ENCODE results near the genes OTUD4 and SMAD1.

DNA sequence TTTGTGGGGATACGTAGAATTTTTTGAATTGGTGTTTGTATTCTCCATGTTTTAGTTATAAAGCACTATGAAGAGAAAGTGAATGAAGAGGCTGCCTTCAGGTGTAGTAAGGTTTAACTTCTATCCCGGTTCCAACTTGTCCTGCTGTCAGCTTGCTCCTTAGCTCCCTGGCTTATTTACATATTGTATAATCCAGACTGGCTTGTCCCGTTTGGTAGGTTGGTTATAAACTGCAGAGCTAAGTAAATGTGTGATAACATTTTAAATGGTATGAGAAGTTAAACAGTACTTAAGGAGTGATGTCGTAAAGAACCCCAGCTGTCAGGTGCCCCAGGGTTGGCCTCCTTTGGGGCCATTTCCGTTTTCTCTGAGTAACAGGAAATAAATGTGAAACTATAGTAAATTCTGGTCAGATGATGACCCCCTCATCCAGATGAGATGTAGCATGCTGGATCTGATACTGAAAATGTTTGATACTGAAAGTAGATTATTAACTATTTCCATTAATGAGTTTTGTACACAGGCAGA lies 22.2 kb downstream of the GAB1 start:
- PRO-cap = no peak
- RAMPAGE, long total RNA = no peak

- PRO-cap = no peak
- RAMPAGE, long total RNA = no peak
Measured at GRCh38 chr4:143362280-143362909, 25.7 kb downstream of the GAB1 start.

DNA sequence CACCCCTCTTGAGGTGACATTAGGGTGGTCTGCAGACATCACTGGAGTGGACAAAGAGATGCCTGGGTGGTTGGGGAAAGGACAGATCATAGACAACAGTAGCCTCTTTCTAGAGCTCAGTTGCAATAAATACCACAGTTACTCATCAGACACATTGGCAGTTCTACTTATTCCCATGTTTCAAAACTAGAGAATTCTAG lies 44.1 kb downstream of the SMARCA5 start:
- PRO-cap = no peak
- RAMPAGE, long total RNA = no peak

- PRO-cap = bidirectional peak, plus-strand start at chr4:143559130, minus-strand start at chr4:143559062; bidirectional peak, plus-strand start at chr4:143559457, minus-strand start at chr4:143559445
- RAMPAGE, long total RNA = no peak
Measured at GRCh38 chr4:143558970-143559783, 45.7 kb downstream of the SMARCA5 start.

- PRO-cap = no peak
- RAMPAGE, long total RNA = no peak
Measured at GRCh38 chr4:143828936-143829554, 76.3 kb downstream of the GYPE start.

DNA sequence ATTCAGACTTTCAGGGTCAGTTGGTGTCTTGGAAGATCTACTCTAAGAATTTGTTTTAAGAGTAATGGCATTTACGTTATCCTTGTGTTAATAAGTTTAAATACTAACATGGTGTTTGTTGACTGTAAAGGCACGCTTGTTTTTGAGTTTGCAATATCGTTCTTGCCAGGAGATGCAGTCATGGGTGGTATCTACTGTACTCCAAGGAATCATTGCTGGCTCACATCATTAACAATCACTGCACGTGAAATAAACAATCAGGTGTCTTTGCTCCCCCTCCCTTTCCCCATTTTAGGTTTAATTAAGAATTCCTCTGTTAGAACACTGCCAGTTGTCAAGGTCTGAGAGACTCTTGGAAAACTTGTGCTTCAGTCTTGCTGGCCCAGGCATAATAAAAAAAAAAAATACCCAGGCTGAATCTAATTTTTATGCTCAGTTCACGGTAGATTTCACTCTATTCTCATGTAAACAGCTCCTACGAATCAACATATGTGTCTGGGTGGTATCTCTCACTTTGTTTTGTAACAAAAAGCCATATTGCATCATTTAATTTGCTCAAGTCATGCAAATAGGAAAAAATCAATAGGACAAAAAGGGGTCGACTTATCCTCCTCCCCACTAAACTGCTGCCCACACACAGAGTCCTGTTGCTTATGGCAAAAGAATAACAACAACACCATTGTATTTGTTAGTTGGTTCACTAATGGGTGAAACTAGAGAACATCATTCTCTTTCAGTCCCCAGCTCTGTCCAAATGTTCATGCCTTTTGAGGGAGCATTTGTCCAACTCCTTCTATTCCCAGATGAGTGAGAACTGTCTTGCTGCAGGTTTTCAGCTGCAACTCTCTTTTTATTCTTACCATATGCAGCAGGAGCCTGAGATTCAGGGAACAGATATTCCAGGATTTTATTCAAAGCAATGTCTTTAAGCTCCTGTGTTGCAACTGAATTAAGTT lies 1.9 kb downstream of the HHIP start:
- PRO-cap = bidirectional peak, plus-strand start at position 726 of the sequence, minus-strand start at position 393 of the sequence
- RAMPAGE, long total RNA = no peak

DNA sequence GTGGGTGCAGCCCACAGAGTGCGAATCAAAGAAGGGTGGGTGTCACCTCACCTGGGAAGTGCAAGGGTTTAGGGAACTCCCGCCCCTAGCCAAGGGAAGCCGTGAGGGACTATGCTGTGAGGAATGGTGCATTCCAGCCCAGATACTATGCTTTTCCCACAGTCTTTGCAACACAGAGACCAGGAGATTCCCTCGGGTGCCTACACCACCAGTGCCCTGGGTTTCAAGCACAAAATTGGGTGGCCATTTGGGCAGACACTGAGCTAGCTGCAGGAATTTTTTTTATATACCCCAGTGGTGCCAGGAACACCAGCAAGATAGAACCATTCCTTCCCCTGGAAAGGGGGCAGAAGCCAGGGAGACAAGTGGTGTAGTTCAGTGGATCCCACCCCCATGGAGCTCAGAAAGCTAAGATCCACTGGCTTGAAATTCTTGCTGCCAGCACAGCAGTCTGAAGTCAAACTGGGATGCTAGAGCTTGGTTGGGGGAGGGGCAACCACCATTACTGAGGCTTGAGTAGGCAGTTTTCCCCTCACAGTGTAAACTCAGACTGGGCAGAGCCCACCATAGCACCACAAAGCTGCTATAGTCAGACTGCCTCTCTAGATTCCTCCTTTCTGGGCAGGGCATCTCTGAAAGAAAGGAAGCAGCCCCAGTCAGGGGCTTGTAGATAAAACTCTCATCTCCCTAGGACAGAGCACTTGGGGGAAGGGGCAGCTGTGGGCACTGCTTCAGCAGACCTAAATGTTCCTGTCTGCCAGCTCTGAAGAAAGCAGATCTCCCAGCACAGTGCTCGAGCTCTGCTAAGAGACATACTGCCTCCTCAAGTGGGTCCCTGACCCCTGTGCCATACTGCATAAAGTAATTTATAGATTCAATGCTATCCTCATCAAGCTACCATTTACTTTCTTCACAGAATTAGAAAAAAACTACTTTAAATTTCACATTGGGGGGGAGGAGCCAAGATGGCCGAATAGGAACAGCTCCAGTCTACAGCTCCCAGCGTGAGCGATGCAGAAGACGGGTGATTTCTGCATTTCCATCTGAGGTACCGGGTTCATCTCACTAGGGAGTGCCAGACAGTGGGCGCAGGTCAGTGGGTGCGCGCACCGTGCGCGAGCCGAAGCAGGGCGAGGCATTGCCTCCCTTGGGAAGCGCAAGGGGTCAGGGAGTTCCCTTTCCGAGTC lies 163.1 kb downstream of the HHIP start:
- PRO-cap = bidirectional peak, plus-strand start at position 542 of the sequence, minus-strand start at position 411 of the sequence; bidirectional peak, plus-strand start at position 944 of the sequence, minus-strand start at position 617 of the sequence
- RAMPAGE, long total RNA = no peak

DNA sequence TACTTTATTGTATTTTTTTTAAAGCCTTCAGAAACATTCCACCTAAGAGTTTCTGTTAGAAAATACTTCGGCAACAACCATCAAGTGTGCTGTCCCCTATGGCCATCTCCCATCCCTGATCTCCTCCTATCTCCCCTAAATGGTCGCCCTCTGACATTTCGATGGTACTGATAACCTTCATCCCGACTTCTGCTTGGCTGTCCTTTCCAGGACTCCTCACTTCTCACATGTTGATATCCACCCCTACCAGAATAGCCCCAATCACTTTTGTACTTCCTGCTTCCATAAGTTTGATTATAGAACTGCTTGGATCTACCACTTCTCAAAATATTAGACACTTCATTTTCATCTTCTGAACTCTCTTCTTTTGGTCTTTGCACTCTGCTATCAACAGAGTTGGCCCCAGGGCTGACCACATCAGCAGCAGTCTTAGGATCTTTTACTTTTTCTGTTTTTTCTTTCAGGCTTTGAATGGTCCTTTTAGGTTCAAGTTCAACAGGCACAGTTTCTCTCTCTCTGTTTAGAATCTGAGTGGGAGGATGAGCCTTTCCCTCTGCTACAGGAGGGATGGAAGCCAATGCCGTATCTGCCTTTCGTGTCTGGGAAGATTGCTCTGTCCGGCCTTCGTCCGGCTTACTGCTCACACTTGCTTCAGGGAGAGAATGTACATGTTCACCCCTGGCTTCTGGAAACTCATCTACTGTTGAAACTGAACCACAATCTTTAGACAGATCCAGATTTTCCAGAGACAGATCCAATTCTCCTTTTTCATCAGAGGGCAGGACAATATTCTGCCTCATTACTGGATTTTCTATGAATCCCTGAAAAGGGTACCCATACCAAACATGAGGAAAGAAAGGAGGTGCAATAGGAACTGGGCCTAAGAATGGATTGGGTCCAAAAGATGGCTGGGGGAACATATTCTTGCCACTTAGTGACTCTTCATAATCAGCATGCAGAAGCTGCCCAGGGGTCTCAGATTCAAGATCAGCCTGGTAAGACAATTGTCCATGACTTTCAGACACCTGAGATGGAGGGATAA lies 39.6 kb downstream of the ABCE1 start:
- PRO-cap = no peak
- RAMPAGE, long total RNA = no peak

DNA sequence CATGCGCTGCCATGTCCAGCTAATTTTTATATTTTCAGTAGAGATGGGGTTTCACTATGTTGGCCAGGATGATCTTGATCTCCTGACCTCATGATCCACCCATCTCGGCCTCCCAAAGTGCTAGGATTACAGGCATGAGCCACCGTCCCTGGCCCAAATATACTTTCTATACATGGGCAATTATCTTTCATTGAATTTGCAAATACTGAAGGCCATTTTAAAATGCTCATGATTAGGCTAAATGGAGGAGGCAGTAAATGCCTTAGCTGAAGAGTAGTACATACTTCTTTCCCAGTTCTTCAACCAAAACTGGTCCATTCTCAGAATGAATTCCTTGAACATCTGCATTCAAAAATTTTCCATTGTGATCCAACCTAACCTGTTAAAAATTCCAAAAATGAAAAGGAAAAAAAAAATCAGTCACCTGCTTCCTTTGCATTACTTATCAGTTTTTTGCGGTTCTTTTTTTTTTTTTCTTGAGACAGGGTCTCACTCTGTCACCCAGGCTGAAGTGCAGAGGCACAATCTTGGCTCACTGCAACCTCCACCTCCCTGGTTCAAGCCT lies 28.1 kb downstream of the OTUD4 start:
- PRO-cap = no peak
- RAMPAGE, long total RNA = no peak

DNA sequence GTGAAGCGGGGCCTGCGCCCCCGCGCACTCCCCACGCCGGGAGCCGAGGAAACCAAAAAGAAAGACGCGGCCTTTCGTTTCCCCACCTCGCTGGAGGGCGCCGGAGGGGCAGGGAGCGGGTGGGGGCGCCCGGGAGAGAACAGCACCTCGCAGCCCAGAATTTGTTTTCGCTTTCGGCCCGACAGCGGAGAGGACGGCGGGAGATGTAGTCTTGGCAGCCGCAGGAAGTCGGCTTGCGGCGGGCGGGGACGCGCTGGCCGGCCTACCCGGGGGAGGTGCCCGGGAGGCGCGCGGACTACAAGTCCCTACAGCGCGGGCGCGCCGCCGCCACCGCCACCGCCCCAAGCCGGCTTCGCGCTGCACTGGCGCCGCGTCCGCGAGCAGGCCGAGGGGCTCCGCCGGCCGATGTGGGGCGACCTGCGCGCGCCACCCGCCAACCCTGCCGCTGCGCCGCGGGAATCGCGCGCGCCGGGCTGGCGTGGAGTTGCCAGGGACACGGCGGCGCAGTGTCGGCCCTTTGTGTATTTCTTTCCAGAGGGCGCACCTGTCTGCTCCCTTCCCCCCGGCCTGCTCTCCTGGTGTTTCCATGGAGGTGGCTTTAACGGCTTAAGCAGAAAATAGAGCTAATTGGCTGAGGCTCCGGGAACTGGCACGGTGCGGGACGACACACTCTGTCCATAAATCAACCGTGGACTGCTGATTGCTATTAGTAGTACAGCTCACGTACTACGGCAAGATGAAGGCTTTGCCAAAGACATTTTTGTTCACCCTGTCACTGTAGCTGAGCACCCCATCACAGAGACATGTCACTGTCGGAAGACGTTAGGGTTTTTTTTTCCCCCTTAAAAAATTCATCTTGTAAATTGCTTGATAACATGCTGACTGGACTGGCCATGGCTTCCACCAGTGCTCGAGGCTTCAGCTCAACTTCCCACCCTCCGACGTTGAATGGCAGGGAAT lies at the start of gene OTUD4:
Gene OTUD4 (minus strand): TSS at position 198 of the 960 bp plus-strand sequence.
- PRO-cap = bidirectional peak, plus-strand start outside the sequence, minus-strand start at position 235 of the sequence; bidirectional peak, plus-strand start at position 352 of the sequence, minus-strand start at position 409 of the sequence; bidirectional peak, plus-strand start at position 553 of the sequence, minus-strand start at position 584 of the sequence; unidirectional peak, minus-strand start at position 594 of the sequence; bidirectional peak, plus-strand start at position 626 of the sequence, minus-strand start at position 600 of the sequence
- RAMPAGE, long total RNA = no peak

DNA sequence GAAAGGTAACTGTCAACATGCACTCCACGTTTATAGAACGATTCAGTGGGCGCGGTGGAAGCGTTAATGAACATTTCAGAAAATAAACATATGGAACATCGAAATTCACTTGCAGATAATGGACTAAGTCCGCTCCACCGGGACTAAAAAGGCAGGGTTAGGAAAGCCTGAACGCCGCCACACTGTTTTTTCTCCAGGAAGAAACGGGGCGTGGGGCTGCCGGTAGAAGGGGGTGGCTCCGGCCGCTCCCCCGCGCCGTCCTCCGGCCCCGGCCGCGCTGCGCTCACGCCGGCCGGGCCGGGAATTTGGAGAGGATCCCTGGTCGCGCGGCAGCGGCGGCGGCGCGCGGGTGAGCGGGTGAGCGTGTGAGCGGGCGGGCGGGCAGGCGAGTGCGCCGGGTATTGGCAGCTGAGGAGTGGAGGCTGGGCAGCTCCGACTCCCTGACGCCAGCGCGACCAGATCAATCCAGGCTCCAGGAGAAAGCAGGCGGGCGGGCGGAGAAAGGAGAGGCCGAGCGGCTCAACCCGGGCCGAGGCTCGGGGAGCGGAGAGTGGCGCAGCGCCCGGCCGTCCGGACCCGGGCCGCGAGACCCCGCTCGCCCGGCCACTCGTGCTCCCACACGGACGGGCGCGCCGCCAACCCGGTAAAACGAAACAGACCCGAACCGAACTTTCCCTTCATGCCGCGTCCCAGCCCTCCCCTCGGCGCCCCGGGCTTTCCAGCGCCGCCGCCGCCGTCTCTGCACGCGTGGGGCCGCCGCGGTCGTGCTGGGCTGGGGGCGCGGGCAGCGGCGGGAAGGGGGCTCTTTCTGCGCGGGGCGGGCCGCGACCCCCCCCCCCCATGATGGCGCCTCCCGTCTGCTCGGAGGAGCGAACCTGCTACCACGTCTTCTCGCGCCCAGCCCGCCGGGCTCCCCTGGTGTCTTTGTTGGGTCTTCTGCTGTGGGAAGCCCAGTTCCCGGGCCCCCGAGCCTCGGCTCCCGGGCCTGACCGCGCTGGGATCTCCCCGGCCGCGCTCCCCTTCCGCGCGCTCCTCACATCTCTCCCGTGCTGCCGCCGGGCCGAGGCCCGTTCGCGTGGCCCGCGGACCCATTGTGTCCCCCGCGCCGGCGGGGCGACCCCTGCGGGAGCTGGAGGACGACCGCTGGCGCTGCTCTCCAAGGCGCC lies at the start of gene SMAD1:
Gene SMAD1 (plus strand): TSS at position 458 of the 1,166 bp plus-strand sequence.
- PRO-cap = bidirectional peak, plus-strand start at position 458 of the sequence, minus-strand start at position 307 of the sequence; bidirectional peak, plus-strand start at position 1,091 of the sequence, minus-strand start at position 1,122 of the sequence
- RAMPAGE, long total RNA = no peak

DNA sequence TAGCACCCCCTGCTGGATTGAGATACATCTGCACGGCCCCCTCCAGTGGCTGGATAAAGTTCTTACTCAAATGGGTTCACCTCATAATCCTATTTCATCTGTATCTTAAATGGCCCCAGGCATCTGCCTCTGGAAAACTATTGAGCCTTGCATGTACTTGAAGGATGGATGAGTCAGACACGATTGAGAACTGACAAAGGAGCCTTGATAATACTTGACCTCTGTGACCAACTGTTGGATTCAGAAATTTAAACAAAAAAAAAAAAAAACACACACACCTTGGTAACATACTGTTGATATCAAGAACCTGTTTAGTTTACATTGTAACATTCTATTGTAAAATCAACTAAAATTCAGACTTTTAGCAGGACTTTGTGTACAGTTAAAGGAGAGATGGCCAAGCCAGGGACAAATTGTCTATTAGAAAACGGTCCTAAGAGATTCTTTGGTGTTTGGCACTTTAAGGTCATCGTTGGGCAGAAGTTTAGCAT lies 61.3 kb upstream of the MMAA start:
- PRO-cap = no peak
- RAMPAGE, long total RNA = no peak

DNA sequence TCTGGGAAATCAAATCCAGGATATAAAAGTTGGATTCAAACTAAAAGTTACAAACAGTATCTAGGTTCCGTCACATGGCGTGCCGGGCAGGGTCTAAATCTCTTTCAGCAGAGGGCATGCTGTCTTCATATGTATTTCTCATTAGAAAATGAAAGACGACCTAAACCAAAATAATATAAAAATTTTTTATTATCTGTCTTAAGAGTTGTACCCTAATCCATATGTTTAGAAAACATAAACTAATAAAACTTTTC lies 579 bp downstream of the MMAA start:
- PRO-cap = bidirectional peak, plus-strand start at position 52 of the sequence, minus-strand start outside the sequence
- RAMPAGE, long total RNA = no peak

DNA sequence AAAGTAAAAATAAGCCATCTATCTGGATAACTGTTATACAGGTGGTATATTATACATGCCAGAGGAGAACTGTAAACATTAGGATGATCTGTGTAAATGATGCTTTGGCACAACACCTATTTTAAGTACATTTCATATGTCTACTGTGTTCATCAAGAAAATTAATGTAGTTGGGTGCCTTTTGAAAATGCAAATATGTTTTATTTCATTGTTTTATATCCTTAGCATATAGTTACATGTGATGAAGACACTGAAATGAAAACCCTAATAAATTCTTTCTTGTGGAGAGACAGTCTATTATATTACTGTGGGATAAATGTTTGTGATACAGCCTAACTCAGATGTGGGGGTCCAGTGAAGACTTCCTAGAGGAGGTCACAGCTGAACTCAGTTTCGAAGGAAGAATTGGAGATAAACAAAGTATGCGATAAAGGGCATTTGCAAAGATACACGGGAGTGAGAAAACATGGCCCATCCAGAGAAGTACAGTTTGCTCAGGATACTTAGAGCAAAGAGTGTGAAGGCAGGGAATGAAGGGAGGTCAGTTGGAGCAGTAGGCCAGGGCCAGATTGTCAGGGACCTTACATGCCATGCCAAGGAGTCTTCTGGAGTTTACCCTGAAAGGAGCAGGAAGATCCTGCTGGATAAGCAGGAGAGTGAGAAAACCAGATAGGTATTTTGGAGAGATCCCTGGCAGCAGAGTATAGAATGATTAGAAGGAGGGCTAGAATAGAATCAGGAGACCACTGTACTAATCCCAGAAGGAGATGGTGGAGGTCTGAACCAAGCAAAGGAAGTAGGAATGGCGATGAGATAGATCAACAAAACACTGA lies 27.4 kb downstream of the MMAA start:
- PRO-cap = no peak
- RAMPAGE, long total RNA = no peak

GRCh38 chr4:145782553-145783100 lies 102.7 kb downstream of the C4orf51 start:
- PRO-cap = no peak
- RAMPAGE, long total RNA = no peak

DNA sequence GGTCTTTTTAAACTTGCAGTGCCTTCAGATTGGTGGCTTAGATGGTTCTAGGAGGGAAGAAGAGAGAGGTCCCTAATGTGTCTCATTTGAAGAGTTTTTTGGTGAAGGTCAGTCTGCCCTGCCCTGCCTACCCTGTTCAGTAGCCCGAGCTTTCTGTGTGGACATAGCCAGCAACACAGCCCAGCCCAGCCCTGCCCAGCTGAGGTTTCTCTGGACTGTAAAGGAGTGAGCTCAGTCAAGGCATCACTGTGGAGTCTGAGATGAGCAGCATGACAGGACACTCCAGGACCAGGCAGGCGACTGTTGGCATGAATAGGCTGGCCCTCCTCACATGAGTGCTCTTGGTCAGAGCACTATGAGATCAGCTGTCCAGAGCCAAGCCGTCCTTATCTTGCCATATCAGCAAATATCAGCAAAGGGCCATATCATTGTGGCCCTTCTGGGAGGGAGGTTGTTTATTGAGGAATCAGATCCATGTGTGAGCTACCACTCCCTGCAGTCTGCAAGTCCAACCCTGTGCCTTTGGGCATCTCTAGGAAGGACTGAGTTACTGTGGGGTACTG lies 30.9 kb downstream of the REELD1 start:
- PRO-cap = no peak
- RAMPAGE, long total RNA = no peak

- PRO-cap = no peak
- RAMPAGE, long total RNA = no peak
Measured at GRCh38 chr4:147539577-147539972, 58.7 kb downstream of the EDNRA start.

DNA sequence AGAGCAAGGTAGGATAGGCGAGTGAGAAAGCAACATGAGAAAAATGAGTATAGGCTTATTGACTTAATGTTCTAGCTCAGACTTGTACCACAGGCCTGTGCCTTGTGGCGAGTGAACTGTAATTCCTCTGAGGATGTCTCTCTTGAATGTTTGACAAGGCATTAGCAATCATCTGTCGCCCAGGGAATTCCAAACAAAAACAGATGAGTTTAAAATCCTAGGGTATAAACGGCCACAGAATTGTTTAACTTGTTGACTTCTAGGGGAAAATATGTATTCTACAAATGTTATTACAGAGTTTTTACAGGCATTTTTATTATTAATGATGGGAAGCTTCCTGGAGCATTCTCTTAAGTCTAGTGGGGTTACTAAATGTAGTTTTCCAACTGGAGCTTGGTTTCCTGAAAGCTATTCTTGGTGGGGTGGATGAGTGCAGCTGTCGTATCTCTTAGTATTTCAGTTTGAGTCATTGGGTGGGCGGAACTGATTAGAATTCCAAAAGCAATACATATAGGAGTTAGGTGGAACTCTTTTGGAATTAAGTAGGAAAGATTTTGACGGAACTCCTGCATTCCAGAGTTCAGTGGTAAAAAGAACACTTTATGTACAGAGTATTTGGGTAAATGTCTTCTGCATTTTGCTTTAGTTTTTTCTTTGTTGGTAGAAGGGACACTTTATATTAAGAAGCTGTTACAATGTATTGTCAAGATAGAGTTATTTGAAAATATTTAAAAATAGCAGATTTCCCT lies 40.7 kb downstream of the ARHGAP10 start:
- PRO-cap = no peak
- RAMPAGE, long total RNA = no peak

- PRO-cap = no peak
- RAMPAGE, long total RNA = no peak
Measured at GRCh38 chr4:147857385-147858166, 125.7 kb downstream of the ARHGAP10 start.

- PRO-cap = no peak
- RAMPAGE, long total RNA = no peak
Measured at GRCh38 chr4:147927388-147927898, 195.6 kb downstream of the ARHGAP10 start.